ENCODE measurements around the genes ZNF569, ZNF573 and C19orf33.

DNA sequence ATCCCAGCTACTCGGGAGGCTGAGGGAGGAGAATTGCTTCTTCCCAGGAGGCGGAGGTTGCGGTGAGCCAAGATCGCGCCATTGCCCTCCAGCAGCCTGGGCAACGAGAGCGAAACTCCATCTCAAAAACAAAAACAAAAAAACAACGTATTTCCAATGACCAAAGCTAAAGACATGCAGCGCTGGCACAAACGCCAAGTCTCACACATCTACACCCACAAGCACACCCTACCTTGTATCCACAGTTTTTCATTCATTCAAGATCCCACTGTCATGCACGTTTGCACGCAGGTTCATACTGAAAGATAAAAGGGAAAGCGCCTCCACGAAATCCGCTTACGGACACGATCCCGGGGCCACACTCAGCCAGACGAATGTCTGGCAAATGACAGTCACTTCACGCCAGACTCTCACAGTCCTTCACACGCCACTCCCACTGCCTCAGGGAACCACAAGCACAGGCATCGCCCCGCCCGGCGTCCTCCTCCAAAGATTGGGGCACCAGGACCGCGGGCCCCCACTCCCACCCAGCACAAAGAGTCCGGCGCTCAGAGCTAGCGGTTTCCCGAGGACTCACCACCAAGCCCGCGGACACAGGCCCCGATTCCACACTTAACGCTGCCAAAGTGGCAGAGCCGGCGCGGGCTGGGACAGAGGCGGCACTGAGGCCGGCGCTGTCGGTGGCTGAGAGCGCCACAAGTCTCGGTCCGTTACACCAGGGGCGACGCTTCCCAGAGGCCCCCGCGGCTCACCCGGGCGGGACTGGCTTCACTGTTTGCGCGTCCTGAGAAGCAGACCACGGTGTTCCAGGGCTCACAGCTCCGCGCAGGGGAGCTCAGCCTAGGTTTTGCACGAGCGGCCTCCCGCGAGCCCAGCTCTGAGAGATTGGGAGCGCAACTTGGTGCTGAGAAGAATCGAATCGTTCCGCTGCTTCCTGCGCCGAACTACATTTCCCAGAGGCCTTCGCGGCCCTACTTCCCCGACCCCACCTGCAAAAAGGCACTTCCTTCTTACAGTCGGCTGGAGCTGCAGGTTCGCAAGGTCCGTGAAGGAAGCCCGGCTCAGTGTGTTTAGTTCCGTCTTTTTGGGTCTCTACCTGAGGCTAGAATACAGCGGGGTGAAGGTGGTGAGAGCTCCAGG is at the start of gene ZNF569:
Gene ZNF569, minus strand, starts transcription at position 938 of the 1,140 bp plus-strand sequence.
- RRBS = under 1% methylated on average over 22 of the region's 75 CpGs

DNA sequence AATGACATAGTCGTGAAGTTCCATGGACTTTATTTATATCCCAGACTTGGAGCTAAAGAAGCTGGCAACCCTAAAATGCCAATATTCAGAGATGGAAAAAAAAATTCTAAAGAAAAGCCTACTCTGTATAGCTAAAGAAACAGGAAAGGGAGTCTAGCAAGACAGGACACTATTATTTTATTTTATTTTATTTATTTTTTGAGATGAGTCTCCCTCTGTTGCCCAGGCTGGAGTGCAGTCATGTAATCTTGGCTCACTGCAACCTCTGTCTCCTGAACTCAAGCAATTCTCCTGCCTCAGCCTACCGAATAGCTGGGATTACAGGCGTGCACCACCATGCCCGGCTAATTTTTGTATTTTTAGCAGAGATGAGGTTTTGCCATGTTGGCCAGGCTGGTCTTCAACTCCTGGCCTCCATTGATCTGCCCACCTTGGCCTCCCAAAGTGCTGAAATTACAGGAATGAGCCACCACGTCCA is 24.3 kb downstream of the ZNF540 start:
- RRBS = no CpG with 5 or more reads among the region's 5 CpGs

DNA sequence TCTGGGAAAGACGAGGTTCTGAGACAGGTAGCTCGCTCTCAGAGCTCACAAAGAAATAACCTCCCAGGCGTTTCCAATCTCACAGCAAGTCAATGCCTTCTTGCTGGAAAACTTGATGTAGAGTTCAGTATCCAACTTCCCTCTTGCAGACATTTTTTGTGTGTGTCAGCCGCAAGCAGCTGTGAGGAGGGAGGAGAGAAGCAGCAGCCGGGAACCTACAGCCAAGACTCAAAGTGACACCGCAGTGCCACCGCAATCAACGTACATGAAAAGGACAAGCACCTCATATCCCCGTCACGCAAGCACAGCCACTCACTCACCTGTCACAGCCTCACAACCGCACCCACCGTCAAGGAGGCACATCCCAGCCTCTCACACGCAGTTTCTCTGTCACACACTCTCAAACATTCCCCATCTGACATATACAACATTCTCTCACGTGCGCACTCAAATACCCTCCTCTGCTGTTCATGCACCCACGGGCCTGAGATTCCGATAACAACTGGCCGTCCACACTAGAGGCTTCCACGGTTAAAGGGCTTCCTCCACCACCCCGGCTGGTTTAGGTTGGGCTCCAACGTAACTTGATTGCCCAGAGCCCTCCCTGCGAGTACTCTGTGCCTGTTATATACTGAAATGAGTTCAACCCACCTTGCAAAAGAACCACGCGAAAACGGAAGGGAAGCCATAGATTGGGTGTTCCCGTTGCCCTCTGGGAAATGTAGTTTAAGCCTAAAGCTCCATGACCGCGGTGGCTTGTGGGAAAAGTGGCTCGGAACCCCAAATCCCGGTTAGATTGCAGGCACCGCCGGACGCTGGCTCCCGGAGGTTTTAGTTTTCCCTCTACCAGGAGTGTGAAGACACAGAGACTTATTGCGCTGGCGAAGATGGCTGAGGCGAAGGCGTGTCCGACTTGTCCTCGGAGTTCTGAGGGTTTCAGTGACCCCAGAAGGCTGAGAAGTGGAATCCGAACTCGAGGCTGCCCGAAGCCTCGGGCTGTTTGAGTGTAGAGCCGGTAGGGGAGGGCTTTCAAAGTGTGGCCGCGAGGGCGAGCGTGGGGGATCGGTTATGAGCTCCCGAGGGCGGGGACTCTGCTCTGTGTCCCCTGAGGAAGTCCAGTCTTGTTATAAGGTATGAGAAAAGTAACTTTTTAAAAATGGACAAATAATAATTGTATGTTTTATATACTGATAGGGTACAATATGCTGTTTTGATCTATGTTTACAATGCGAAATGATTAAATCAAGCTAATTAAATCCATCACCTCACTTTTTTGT is at the start of gene ZNF573:
Gene ZNF573, minus strand, starts transcription at position 694 of the 1,277 bp plus-strand sequence.
- RRBS = no CpG with 5 or more reads among the region's 53 CpGs

DNA sequence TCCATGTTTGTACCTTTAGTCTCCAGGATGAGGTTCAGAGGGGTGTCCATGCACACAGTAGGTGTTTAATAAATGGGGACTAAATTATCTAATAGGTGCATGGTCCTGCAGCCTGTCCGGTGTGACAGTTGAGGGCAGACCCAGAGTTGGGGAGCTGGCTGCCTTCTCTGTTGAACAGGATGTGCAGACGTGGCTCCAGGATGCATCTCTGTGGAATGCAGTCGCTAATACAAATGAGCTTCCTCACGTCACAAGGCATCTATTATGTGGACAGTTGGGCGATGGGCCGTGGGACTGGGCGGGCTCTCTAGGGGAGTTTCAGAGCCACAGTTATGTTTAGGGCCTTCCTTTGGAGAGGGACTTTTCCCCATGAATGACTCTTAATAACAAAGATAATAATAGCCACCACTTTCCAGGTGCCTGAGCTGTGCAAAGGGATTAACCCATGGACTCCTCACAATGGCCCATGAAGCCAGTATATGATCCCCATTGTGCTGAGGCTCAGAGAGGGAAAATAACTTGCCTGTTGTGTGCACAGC is 71.1 kb downstream of the SIPA1L3 start:
- RRBS = no CpG with 5 or more reads among the region's 7 CpGs

DNA sequence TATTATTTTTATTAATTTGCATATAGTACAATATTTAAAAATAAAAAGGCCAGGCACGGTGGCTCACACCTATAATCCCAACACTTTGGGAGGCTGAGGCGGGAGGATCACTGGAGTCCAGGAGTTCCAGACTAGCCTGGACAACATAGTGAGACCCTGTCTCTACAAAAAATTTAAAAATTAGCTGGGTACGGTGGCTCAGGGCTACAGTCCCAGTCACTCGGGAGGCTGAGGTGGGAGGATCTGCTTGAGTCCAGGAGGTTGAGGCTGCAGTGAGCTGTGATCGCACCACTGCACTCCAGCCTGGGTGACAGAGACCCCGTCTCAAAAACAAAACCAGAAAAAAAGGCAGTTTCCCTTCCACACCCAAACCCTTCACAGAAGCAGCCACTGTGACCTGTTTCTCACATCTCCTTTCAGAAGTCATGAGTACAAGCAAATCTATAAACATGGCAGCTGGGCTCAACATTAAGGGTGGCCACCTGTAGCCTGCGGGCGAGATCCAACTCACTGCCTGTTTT is 71.7 kb downstream of the SIPA1L3 start:
- RRBS = no CpG with 5 or more reads among the region's 8 CpGs

GRCh38 chr19:37983729-37984571 is 76.9 kb downstream of the SIPA1L3 start:
- RRBS = no CpG with 5 or more reads among the region's 15 CpGs

- RRBS = no CpG with 5 or more reads among the region's 9 CpGs
These were observed 79.4 kb downstream of the SIPA1L3 start for GRCh38 chr19:37986402-37986891.

DNA sequence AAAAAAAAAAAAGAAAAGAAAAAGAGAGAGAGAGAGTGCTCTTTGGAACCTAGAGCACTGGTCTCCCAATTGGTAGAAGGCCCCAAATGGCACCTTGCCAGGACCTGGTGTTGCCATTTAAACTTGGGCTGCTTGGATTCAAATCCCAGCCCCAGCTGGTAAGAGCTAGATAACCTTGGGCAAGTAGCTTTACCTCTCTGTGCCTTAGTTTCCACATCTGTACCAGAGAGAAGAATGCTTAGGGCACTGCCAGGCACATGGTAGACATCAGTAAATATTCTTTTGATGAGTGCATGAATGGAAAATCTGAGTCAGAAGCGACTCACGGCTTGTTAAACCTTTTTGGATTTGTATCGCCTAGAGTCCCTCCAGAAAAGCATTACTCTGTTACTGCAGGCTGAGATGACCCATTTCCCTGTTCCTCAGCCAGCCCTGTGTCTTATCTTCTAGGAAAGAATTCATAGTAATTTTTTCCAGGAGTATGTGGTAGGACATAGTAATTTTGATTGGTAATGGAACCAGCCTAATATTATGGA is 90.9 kb downstream of the SIPA1L3 start:
- RRBS = no CpG with 5 or more reads among the region's 3 CpGs

GRCh38 chr19:38002972-38004239 is 96.4 kb downstream of the SIPA1L3 start:
- RRBS = no CpG with 5 or more reads among the region's 26 CpGs

DNA sequence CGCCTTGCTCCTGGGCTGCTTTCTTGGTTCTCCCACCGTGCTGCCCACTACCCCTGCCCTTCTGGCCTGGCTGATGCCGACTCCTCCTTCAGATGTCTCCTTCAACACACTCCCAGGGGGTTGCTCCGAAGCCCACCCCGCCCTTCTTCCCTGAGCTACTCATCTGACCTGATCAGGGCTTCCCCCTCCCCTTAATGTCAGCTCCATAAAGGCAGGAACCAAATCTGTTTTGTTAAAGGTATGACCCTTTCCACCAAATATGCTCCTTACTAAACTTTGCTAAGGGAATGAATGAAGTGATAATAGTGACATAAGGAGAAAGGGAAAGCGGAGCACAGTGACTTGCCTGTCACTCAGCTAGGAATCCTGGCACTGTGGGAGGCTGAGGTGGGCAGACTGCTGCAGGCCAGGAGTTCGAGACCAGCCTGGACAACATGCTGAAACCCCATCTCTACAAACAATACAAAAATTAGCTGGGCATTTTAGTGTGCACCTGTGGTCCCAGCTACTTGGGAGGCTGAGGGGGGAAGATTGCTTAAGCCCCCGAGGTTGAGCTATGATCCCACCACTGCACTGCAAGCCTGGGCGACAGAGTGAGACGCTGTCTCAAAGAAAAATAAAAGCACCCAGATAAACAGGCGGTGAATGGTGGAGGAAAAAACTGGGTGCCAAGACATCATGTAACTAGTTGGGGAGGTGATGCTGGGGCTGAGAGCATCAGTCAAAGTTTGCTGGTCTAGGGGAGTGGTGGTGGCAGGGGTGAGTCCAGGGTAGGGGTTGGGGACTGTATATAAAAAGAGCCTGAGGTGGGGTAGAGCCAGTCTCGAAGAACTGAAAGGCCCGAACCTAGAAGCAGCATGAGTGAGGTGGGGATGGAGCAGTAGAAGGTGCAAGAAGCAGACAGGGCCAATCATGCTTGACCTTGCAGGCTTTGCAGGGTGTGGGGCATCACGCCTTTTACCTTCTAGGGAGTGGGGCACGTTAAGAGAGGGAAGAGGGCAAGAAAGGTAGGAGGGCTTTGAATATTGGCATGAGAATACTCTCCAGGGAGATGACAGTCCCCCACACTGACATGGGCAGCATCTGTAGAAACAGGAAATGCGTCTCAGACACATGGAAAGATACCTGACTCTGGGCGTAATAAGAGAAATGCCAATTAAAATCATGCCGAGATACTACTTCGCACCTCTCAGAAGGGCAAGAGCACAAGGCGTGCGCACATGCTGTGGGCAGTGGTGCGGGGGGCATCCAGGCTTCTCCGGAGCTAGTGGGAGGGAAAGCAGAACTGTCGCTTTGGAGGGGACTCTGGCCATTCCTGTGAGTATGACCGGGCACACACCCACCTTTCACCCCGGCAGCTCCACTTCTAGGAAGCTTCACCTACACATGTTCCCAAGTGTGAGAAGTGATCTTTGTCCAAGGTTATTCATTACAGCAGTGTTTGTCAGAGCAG is 98.9 kb downstream of the SIPA1L3 start:
- RRBS = 98% methylated on average over 3 of the region's 26 CpGs

DNA sequence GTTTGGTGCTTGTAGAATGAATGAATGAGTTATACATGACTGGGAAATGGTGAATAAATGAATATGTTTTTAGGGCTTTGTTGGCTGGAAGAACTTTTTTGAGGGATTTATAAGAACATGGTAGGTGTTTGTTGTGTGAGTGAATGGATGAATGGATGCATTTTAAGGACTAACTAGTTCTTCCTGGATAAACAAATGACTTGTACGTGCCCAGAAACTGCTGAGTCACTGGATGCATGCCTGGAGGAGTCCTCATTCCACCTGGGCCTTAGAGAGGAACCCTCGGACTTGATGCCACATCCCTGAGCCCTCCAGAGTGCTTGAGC is 153.5 kb downstream of the DPF1 start:
- RRBS = no CpG with 5 or more reads among the region's 2 CpGs

DNA sequence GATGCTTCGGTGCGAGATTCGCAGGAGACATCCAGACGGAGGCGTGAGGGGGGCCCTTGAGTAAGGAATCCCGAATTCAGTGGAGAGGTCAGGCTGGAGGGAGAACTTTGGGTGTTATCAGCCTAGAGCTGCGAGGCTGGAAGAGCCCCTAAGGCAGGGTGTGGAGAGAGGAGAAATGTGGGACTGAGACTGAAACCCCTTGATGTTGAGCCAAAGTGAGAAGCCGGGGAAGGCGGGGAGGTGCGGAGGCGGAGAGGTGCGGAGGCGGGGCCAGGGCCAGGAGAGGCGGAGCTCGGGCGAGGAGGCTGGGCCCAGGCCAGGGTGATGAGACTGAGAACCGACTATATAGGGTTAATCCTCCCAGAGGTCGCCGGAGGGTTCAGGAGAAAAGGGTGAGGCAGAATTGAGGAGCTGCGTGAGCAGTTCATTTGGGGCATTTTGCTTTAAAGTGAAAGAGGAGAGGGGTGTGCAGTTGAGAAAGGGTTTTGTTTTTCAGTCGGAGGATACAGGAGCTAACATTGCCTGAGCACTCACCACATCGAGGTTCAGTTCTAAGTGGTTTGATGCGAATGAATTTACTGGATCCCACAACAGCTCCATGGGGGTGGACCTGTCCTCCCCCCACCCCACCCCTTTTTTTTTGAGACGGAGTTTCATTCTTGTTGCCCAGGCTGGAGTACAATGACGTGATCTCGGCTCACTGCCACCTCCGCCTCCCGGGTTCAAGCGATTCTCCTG is 40.3 kb downstream of the DPF1 start:
- RRBS = no CpG with 5 or more reads among the region's 29 CpGs

DNA sequence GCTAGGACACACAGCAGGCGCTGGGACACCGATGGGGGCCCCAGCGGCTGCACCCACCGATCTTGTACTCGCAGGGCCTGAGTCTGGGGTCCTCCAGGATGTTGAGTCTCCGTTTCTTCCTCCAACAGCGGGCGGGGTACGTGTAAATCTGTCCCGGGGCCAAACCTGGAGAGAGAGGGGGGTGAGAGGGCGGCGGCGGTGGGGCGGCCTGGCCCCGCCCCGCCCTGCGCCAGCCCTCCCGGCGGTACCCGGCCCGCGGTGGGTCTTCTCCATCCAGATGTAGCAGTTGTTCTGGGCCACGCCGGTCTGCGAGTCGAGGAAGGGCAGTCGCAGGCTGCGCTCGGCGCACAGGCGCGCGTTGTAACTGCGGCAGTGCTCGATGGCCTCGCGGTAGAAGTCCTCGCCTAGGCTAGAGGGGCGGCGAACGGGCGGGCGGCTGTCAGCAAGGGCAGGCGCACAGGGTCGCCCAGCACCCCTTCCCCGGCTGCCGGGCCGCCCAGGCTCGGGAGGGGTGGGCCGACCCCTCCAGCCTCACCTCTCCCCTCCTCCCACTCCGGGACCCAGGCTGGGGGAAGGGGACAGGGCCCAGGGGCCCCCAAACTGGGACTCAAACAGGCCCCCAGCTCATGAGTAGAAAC is 1.6 kb downstream of the DPF1 start:
- RRBS = 50% methylated on average over 15 of the region's 51 CpGs

DNA sequence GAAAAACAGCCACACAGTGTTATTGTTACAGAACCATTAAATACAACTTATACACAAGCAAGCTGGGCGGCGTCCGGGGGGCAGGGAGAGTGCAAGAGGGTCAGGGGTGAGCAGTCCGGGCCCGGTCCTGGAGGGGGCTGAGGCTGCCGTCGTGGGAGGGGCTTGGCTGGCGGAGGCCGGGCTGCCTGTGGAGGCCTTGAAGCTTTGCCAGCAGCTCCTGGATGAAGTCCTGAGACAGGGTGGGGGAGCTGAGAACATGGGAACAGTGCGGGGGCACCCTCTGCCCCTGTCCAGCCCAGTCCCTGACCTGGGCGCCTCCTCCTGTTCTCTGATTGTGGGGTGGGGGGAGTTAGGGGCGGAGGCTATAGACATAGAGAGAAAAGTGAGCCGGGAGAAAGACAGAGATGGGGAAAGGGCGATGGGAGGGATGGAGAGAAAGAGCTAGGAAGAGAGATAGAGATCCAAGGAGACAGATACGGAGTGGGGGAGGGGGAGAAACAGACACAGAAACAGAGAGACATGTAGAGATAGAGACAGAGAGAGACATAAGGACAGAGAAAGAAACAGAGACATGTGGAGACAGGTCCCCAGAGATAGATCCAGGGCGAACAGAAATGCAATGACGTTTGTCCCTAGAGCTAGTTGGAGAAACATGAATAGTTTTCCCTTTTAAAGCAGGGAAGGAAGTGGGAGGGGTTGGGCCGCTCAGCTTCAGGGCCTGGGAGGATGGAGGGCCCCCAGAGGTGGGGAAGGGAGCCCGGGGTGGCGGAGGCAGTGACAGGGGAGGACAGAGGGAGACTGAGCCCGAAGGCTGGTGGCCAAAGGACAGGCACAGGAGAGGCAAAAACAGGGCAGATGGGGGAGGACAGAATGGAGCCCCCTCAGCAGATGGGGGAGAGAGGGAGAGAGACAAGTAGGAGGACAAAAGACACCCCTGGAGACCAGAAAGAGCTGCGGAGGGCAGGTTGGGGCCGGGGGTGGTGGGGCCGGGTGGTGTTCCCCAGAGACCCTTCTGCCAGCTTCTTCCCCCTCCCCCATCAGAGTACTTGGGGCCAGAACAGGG is 4.6 kb downstream of the PPP1R14A start:
- RRBS = 100% methylated on average over 3 of the region's 24 CpGs

DNA sequence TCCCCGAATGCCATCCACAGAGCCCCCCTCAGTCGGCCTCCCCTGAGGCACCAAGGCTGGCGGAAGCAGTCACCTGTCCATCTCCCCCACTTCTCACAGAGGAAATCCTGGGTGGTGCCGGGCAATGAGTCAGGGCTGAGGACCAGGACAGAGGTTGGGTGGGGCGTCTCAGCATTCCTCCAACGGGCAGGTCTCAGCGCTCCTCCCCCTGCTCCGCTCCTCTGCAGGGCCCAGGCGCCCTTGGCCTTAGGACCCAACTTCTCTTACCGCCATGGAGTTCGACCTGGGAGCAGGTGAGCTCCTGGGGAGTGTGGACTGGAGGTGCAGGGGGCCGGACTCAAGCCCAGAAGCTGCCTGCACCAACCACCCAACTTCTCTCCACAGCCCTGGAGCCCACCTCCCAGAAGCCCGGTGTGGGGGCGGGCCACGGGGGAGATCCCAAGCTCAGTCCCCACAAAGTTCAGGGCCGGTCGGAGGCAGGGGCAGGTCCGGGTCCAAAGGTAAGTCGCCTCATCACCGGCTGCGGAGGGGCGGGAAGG is at the start of gene C19orf33:
Gene C19orf33, plus strand, starts transcription at position 261 of the 539 bp plus-strand sequence.
- RRBS = 92% methylated on average over 4 of the region's 22 CpGs

DNA sequence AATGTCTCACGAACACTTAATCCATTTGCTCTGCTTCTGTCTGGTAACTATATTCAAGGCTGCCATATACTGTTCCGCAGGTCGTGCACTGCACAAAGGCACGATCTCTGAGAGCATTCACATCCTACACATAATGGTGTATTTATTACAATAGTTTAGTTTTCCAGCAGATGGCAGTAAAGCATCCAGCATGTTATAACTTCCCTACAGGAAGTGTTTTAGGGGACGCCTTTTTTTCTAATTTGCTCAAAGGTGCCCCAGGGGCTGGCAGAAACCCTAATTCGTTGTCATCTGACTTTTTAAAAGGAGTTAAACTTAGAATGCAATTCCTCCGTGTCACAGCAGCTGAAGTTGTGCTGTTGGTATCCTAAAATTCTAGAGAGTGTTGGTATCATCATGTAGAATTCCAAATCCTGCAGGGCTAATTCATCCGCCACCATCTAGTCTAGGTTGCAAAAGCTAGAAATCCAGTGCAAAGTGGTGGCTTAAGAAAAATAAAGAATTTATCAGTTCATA is 73.3 kb downstream of the MAP4K1 start:
- RRBS = no CpG with 5 or more reads among the region's 8 CpGs

- RRBS = 40% methylated on average over 20 of the region's 142 CpGs
These were observed 52.6 kb downstream of the MAP4K1 start for GRCh38 chr19:38564799-38565954.

DNA sequence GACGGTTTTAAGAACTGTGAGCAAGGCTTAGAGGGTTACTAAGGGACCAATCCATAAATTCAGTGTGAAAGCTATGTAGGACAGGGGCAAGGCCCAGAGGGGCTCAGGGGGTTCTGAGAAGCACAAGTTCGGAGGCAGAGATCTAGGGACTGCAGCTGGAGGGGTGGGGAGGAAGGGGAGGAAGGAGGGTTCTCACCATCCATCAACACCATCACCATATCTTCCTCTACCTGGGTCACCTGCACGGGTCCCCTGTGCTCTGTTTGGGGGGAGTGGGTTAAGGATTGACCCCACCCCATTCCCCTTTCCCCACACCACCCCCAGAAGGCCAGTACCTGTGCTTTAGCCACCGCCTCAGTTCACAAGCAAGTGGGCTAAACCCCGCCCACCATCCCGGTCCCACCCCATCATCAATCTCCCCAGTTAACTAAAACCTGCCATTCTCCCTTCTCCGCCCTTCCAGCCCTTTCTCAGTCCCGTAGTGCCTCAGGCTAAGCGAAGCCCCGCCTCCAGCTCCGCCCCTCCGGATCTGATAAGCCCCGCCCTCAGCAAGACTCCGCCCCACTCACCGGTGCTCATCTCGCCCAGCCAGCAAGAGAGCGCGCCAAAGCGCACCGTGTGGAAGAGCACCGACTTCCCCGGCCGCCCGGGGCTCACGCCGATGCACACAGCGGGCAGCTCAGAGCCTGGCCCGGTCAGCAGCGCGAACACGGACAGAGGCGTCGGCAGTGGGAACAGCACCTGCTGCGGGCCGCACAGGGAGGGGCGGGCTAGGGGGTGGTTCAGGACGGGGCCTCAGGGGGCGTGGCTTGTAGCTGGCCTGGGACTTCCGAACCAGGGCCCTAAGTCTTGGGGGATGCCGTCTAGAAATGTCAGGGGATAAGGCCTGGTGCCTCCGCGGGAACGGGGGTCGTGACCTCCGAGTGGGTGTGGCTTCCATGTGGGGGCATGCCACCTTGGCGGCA is 21.7 kb downstream of the MAP4K1 start:
- RRBS = 99% methylated on average over 9 of the region's 46 CpGs

GRCh38 chr19:38624611-38625129 is 5.7 kb downstream of the EIF3K start:
- RRBS = no CpG with 5 or more reads among the region's 4 CpGs

DNA sequence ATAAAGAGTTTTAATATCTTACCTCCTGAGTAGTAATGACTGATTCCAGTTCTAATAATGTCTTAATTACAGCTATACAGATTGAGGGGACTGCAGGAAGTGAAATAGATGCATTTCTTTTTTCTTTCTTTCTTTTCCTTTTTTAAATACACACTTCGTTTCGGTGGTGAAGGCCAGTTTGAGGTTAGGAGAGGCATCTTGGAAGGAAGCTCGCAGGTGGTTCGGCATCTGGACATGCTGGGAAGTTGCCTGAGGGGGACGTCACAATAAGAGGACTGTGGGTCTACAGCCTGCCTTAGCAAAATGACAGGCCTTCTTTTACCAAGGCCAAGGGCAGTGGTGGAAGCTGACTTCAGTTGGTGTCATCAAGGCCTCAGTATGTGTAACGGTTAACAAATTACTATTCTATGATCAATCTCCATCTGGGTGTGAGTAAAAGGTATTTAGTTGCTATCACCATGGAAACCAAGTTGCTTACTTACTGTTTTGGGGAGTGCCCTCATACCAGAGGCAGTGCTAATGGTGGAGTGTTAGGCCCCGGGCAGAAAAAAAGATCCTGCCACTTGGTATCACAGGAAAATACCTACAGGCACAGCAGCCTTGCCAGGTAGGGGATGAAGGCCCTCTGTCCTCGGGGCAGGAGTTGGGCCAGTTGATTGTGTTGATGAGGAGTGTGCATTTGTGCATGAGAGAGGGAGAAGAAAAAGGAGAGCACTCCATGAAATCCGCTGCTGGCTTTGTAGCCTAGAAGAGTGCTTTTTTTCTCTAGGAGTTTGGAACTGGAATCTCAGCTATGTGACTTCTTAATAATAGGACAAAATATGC is 10.3 kb downstream of the ACTN4 start:
- RRBS = no CpG with 5 or more reads among the region's 9 CpGs

All from NB4 (cell line).